ENCODE data around the gene RAB4B.

GRCh38 chr19:40143630-40143924 lies 47.6 kb upstream of the MAP3K10 start:
- PRO-cap, 2 experiments, result no peak in any of the 2 experiments

DNA sequence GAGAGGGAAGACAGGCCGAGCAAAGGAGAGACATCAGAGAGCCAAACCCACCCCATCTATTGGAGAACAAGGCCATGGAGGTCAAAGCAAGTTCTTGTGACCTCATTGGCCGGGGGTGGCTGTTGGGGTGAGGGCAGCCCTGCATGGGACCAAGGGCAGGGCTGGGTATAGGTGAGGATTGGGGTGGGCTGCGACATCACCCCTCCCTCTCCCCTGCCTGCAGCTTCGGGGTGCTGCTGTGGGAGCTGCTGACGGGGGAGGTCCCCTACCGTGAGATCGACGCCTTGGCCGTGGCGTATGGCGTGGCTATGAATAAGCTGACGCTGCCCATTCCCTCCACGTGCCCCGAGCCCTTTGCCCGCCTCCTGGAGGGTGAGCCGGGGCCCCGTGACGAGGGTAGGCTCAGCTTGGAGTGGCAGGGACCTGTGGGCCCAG lies 13.1 kb downstream of the MAP3K10 start:
- PRO-cap, 2 experiments, result no peak in any of the 2 experiments

GRCh38 chr19:40204923-40206170 lies 12.8 kb downstream of the TTC9B start:
- PRO-cap, 2 experiments, result no peak in any of the 2 experiments

DNA sequence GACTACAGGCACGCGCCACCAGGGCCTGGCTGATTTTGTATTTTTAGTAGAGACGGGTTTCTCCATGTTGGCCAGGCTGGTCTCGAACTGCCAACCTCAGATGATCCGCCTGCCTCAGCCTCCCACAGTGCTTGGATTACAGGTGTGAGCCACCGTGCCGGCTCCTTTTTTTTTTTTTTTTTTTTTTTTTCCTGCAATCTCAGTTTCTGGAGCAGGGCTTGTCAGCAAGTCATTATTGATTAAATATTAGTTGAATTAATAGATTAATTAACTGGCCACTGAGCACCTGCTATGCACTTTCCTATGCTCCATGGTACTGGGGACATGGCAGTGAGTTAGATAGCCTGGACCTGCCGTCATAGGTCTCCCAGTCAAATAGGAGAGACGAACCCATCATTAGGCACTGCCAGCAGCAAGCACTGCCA lies 7.0 kb downstream of the PLD3 start:
- PRO-cap, 2 experiments, result no peak in any of the 2 experiments

- PRO-cap, 2 experiments, result peak in 2 of 2 experiments; most common plus-strand start chr19:40424631 (in 2)
These were observed 1.2 kb downstream of the SERTAD1 start for GRCh38 chr19:40424548-40424963.

DNA sequence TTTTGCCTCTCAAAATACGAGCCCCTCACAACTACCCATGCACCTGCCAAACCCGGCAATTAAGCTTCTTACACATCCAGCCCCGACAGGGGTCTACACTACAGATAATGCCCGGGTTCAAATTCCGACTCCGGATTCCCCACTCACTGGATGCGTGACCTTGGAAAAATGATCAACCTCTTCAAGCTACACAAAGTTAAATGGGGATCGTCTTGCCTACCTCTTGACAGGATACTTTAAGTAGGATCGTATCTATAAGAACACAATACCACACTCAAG lies 363 bp upstream of the SERTAD1 start:
- PRO-cap, 2 experiments, result no peak in any of the 2 experiments

DNA sequence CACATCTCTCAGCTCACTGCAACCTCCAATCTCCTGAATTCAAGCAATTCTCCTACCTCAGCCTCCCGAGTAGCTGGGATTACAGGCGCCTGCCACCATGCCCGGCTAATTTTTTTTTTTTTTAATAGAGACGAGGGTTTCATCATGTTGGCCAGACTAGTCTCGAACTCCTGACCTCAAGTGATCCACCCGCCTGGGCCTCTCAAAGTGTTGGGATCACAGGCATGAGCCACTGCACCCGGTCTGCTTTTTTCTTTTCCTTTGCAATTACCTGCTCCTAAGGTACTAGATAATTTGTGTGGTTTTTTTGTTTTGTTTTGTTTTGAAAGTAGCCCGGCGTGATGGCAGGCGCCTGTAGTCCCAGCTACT lies 7.0 kb upstream of the SERTAD1 start:
- PRO-cap, 2 experiments, result no peak in any of the 2 experiments

DNA sequence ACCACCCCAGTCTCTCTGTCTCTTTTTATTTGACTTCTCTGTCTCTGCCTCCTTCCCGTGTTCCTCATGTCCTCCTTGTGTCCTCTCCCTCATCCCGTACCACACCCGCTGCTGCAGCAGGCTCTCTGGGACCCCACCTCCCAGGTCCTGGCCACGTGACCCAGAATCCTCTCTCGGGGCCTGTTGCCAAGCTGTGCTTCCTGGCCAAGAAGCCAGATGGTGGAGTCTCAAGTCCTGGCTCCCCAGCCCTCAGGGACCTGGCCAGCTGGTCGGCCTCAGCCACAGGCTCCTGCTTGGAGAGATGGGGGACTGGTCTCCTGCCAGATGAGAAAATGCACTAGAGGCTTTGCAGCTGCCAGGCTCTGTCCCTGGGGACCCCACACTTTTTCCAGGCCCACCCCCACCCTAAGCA lies 34.5 kb upstream of the SHKBP1 start:
- PRO-cap, 2 experiments, result no peak in any of the 2 experiments

- PRO-cap, 2 experiments, result no peak in any of the 2 experiments
These were observed 27.5 kb upstream of the SHKBP1 start for GRCh38 chr19:40549155-40549533.

DNA sequence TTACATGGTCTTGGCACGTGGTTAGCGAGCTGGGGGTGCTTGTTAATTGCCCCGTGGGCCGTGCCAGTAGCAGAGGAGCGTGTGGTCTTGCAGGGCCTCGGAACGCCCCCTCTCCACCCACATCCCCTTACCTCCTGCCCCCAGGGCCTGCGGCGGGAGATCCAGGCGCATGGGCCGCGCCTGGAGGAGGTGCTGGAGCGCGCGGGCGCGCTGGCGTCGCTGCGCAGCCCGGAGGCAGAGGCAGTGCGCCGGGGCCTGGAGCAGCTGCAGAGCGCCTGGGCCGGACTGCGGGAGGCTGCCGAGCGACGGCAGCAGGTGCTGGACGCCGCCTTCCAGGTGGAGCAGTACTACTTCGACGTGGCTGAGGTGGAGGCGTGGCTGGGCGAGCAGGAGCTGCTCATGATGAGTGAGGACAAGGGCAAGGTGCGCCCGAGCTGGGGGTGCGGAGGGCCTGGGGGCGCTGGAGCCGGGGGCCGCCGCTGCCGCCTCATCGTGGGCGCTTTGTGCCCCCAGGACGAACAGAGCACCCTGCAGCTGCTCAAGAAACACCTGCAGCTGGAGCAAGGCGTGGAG lies 22.6 kb upstream of the SHKBP1 start:
- PRO-cap, 2 experiments, result no peak in any of the 2 experiments

DNA sequence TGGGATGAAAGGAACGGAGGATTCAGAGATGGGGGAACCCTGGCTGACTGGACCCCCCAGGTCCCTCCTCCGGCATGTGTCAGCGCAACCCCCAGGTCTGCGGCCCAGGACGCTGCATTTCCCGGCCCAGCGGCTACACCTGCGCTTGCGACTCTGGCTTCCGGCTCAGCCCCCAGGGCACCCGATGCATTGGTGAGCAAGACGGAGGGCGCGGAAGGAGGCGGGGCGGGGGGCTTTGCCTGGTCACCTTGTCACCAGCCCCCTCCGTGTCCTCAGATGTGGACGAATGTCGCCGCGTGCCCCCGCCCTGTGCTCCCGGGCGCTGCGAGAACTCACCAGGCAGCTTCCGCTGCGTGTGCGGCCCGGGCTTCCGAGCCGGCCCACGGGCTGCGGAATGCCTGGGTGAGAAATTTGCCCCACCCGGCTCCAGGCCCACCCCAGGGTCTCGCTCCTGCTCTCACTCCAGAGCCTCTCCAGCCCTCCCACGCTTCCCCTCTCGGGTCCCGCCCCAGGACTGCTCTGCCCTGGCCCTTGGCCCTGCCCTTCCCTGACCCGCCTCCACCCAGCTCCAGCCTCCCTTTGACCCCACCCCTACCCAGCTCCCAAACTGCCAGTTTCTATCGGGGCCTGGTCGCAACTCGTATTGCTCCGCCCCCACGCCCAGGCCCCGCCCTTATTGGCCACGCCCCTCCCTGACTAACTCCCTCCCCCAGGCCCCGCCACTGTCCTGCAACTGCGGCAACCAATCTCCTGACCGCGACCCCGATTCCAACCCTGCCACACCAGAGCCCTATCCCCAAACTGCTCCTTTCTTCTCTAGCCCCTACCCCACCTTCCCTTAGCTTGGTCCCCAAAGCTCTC lies 8.5 kb downstream of the LTBP4 start:
- PRO-cap, 2 experiments, result peak in 2 of 2 experiments; most common plus-strand start position 699 of the sequence (in 2); most common minus-strand start position 516 of the sequence (in 2)

DNA sequence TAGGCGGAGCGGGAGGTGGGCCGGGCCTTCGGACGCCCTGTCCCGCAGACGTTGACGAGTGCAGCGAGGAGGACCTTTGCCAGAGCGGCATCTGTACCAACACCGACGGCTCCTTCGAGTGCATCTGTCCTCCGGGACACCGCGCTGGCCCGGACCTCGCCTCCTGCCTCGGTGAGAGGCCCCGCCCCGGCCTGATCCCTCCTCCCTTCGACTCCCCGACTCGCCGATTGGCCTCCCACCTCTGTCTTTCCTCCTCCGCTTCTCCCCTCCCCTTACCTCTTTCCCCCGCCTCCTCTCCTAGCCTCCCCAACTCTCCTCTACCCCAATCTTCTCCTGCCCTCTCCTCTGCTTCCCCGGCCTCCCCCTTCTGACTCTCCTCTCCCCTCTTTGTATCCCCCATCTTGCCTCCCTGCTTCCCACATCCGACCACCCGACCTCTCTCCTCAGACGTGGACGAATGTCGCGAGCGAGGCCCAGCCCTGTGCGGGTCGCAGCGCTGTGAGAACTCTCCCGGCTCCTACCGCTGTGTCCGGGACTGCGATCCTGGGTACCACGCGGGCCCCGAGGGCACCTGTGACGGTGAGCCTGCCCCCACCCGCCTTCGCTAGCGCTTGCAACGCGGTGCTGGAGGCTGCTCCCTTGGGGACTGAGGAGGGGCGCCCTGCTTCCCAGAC lies 12.8 kb downstream of the LTBP4 start:
- PRO-cap, 2 experiments, result peak in 2 of 2 experiments; most common plus-strand start position 47 of the sequence (in 1); most common minus-strand start position 126 of the sequence (in 1)

DNA sequence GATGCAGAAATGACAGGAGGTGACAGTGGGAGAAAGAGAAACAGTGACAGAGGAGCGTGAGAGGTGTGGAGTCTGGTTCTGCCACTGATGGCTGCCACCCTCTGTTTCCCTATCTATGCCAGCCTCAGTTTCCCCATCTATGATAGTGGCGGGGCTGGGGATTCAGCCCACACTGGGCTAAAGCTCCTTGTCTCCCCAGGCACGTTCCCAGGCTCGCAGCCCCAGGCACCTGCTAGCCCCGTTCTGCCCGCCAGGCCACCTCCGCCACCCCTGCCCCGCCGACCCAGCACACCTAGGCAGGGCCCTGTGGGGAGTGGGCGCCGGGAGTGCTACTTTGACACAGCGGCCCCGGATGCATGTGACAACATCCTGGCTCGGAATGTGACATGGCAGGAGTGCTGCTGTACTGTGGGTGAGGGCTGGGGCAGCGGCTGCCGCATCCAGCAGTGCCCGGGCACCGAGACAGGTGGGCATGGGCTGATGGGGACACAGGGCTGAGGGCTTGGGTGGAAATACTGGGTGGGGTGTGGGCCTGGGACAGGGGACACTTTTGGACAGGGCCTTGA lies 21.1 kb downstream of the LTBP4 start:
- PRO-cap, 2 experiments, result no peak in any of the 2 experiments

- PRO-cap, 2 experiments, result no peak in any of the 2 experiments
These were observed 1.2 kb downstream of the NUMBL start for GRCh38 chr19:40688781-40690092.

GRCh38 chr19:40713789-40714493 lies 2.7 kb downstream of the COQ8B start:
- PRO-cap, 2 experiments, result no peak in any of the 2 experiments

DNA sequence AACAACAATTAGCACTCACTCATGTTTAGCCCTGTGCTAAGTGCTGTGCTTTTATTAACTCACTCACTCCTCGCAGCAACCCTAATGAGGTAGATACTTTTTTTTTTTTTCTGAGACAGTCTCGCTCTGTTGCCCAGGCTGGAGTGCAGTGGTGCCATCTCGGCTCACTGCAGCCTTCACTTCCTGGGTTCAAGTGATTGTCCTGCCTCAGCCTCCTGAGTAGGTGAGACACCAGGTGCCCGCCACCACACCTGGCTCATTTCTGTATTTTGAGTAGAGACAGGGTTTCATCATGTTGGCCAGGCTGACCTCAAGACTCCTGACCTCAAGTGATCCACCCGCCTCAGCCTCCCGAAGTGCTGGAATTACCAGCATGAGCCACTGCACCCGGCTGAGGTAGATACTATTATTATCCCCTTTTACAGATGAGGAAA lies 2.5 kb downstream of the ITPKC start:
- PRO-cap, 2 experiments, result no peak in any of the 2 experiments

- PRO-cap, 2 experiments, result peak in 2 of 2 experiments; most common plus-strand start chr19:40778250 (in 1)
These were observed at the start of gene RAB4B for GRCh38 chr19:40778132-40779307. RAB4B (plus strand) TSS chr19:40778247.

GRCh38 chr19:40799348-40800182 lies 574 bp downstream of the EGLN2 start:
- PRO-cap, 2 experiments, result peak in 2 of 2 experiments; most common plus-strand start chr19:40799836 (in 1); most common minus-strand start chr19:40799663 (in 2)

DNA sequence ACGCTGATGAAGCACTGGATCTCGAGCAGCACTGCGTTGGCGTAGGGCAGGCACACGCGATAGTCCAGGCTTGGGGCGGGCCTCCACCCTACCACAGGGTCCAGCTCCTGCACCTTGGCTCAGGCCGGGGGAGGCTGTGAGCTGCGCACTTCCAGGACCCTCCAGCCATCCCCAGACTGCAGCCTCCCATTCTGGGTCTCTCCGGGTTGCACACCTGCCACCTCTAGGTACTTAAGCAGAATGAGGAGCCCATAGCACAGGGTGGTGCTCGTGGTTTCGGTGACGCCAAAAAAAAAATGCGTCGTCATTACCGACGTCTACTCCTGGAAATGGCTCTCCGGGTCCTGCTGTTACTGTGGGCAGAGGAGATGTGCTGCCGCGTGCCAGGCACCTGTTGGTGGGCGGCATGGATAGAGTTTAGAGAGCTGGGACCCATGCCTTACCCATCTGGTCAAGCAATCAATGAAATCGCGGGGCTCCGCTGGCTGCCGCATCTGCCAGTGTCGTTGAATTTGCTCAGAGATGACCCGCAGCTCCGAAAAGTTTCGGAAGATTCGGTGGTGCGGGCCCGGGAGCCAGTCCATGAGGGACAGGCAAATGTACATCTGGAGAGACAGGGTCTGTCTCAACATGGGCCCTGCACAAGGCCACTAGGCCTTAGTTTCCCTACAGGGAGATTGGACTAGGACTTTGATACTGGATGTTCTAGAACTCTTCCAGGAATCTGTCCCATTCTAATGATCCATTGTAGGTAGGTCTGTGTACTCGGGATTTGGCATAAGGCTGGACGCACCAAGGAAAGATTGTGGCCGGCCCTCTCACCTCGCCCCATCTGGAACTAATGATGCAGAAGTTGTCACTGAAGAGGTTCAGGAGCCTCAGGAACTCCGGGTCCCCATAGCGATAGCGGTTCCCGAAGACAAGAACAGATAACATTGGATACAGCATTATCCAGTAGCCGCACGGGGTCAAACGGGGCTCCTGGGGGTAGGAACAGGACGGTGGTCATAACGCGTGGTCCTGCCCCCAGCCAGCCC lies 10.8 kb downstream of the EGLN2 start:
- PRO-cap, 2 experiments, result no peak in any of the 2 experiments

DNA sequence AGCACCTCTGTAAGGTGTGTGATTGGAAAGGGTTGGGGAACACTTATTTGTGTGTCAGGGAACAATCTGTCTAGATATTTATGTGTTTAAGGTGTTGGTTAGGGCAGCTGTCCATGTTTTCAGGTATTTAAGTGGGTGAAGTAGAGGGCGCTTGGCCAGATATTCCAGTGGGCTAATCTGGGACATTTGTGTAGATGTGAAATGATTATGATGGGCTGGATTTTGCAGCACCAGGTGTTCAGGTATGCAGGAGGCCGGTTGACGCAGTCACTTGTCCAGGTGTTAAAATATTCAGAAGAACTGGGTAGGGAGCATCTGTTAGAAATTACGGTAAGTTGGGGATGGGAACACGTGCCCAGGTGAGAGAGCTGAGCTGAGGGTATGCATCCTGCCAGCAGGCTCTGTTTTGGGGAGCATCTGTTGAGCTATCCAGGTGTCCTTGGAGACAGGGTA lies 2.6 kb downstream of the CYP2A6 start:
- PRO-cap, 2 experiments, result no peak in any of the 2 experiments

Measured in right ventricle myocardium (tissue), 1 donor.